Mammary microvascular endothelial cell (primary cell): Measurements from ENCODE around the gene GINS2.

- RAMPAGE, long total RNA = no peak
Measured at GRCh38 chr16:85173408-85174098, 61.3 kb upstream of the CIBAR2 start.

DNA sequence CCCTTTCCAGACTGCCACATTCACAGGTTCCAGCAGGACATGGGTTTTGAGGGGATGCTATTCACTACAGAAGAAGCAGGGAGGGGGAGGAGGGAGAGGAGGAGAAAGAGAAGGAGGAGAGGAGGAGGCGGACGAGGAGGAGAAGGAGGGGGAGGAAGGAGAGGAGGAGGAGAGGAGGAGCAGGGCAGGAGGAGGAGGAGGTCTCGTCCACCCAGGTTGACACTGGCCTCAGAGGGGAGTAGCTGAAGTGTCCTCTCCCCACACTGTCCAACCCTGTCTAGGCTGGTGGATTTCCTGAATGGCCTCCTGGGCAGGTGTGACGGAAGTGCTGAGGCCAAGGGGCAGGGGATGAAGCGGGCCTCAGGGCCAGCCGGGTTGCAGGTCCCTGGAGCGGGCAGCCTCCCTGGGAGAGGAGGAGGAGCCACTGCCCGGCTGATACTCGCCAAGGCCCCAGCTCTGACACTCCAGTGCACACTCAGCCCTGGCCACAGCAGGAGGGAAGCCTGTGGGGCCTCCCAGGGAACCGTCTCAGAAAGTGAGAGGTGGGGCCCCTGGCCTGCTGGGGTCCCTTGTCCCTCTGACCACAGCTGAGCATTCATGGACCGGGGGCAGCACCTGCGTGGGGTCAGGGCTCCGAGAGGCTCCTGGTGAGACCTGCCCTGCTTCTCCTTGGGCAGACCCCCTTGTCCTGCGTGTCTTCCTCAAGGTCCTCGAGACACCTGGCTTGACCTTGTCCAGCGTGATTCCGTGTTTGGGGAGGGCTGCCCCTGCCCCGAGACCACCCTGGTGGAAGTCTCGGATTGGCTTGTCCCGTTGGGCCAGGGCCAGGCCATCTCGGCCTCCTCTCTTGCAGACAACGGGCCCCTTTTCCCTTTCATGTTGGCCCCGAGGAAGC, 200.6 kb upstream of the CIBAR2 start:
- RAMPAGE, long total RNA = no peak

DNA sequence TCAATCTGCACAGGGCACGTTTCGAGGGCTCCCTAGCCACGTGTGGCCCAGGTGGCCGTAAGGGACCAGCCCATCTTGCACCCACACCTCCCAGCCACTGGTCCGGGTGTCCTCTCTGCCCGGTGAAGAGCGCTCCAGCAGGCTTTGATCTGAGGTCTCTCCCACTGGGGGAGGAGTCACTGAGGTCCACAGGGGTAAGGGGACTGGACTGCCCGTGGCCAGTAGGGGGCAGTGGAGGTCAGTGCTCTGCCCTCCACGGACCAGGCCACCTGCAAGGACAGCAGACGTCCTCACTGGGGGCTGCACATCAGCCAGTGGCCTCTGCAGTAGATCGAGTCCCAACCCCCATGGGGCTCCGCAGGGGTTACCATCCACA, 204.1 kb upstream of the CIBAR2 start:
- RAMPAGE, long total RNA = no peak

DNA sequence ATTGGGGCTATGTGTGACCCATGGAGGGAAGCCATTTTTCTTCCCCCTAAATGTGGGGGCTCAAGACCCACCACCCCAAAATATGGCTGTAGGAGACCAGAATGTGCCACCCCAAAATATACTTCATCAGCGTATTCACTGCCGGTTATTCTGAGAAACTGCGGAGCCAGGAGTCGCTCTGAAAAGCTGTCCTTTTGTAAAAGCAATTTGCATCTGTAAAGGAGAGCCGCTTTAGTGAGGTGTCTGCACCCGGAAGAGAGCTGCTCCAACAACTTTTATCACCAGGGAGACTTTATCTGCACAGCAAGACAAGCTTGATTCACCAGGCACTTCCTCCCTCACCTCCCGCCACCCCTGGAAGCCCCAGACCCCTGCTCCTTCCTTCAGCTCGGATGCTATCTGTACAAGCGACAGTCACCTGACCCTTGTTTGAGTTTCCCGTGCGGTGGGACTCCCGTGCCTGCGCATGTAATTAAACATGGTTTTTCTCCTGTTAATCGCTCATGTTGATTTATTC, 222.4 kb upstream of the CIBAR2 start:
- RAMPAGE, long total RNA = no peak

GRCh38 chr16:85335576-85335740, 223.2 kb upstream of the CIBAR2 start:
- RAMPAGE, long total RNA = no peak

DNA sequence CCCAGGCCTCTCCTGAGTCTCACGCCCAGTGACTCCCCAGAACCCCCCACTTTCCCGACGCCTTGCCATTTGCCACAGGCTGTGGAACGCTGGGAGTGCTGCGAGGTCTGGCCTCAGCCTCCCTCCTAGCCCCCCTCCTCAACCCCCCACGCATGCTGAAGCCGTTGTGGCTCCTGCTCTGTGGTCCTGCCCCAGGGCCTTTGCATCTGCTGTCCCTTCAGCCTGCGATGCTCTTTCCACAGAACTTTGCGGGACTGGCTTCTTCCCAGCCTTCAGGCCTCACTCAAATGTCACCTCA, 225.9 kb upstream of the GSE1 start:
- RAMPAGE, long total RNA = no peak

DNA sequence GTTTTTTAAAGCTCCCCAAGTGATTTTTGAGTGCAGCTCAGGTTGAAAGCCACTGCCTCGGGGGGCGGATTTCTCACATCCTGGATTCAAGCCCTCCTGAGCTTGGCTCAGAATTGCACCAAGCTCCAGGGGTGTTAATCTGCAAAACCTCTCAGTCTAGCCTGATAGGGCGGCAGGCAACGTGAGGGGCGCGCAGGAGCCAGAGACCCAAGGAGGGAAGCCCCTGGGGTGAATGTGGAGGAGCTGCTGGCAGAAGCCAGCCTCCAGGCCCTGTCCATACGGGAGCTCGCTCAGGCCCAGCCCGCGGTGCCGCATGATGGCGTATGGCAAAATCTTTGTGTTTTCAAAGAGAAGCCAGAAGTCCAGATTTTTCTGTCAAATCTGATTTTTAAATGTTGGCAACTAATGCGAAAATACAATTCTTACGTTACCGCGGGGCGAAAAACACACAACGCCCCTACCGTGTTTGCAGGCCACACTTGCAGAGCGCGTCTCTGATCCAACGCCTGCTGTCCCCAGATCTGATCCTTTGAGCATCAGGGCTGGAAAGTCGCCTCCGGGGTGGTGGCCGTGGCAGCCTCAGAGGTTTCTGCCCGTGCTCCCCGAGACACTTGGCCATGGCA, 182.0 kb upstream of the GSE1 start:
- RAMPAGE, long total RNA = no peak

- RAMPAGE, long total RNA = no peak
Measured at GRCh38 chr16:85520651-85521382, 92.3 kb upstream of the GSE1 start.

DNA sequence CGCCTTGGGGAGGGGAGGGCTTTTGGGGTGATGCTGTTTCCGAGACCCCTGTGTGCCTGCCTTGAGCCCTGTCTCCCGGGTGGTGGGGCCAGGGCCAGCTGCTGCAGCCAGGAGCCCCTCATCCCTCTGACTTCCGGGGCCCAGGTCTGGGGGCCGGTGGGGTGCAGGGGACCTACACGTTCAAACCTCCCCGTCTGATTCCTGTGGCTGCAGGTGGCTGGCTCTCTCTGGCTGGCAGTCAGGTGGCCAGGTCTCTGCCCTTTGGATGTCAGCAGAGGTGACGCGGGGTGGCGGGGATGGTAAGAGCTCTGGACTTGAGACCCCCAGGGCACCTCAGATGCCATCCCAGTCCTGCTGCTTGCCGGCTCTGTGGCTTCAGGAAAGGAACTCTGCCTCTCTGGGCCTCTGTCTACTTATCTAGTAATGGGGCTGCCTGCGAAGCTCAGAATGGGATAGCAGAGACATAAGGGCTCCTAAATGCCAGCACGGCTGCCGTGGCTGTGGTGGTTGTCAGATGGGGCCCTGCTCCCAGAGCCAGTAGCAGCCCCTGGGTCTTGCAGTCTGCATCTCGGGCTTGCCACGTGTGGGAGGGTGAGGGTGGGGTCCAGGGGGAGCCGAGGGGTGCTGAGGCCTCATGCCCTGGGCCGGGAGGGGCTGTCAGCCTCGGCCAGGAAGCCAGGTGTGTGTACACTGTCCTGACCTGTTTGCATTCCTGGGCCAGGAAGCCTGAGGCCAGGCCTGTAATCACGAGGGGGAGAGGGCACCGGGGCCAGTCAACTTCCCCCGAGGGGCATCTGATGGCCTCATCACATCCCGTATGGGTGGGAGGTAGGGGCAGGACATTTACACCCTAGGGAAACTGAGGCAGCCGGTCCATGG, 88.9 kb upstream of the GSE1 start:
- RAMPAGE, long total RNA = no peak

- RAMPAGE, long total RNA = no peak
Measured at GRCh38 chr16:85542254-85542634, 70.9 kb upstream of the GSE1 start.

GRCh38 chr16:85555620-85556369, 57.3 kb upstream of the GSE1 start:
- RAMPAGE, long total RNA = no peak

DNA sequence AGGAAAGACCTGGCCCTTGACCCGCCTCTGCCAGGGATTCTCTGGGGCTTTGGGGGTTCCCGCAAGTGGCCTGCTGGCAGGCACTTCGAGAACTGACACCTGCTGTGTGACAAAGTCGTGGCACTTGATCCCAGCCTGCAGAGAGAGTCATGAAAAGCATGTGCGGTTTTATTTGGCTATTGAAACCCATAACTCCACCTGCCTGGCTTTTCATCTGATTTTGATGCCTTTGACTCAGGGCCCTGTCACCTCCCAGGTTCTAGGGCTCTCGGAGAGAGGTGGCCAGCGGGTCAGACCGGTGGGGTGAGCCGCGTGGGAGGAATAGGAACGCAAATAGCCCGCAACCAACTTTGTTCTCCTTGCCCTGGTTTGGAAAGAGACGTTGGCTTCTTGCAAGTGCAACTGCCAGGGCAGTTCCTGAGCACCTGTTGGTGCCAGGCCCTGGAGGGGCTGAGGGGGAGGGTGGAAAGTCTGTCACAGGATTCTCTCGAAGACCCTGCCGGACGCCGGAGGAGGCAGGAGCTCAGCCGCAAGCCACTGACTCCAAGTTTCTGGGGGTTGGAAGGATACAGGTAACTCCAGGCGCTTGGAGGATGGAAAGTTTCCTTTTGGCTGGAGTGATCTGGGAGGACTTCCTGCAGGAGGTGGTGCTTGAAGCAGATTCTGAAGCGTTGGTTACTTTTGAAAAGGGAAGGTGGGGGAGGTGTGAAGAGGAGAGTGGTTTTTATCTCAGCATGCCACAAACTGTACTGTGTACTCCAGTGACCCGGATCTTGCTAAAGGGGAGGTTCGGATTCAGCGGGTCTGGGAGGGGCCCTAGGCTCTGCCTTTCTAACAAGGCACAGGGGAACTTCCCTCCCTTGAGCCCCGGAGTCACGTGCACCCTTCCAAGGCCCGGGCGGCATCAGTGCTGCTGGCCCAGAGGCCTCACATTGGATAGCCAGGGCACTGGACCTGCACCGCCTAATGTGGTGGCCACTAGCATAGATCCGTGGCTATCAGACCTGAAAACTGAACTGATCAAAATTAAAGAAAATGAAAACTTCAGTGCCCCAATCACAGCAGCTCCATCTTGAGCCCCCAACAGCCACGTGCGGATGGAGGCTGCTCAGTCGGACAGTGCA, 42.4 kb upstream of the GSE1 start:
- RAMPAGE, long total RNA = no peak

DNA sequence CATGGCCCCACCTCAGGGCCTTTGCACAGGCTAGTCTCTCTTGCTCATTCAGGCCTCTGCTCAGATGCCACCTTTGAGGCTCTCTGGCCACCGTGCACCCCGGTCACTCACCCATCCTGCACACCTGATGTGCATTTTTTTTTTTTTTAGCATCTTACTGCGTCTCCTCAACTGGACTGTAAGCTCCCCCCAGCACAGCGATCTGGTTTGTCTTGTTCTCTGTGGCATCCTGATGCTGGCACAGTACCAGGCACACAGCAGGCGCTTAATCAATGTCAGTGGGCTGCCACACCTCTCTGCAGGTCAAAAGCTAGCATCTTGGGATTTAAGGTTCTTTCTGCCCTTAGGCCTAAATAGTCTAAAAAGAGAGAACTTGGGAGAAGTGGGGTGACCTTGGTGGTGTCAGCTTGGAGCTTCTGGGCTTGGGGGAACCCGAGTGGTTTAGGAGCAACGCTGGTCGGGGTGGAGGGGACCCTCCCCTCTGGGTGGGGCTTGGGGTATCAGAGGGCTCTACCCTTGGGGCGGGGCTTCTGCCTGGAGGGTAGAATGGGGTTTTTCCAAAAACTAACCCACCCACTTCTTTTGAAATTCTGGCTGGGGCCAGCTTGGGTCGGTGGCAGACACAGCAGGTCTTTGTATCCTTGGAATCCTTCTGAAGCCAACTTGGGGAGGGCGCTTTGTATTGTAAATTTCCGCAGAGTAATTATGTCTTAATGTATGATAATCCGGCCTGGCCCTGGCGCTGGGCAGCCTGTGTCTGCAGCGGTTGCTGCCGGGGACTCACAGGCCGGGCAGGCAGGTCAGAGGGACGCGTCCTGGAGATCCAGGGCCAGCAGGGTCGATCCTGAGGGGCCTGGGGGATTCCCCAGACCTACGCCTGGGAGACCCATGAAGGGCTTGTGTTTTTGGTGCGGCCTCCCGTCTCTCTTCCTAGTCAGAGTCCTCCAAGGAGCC, 34.1 kb upstream of the GSE1 start:
- RAMPAGE, long total RNA = no peak

DNA sequence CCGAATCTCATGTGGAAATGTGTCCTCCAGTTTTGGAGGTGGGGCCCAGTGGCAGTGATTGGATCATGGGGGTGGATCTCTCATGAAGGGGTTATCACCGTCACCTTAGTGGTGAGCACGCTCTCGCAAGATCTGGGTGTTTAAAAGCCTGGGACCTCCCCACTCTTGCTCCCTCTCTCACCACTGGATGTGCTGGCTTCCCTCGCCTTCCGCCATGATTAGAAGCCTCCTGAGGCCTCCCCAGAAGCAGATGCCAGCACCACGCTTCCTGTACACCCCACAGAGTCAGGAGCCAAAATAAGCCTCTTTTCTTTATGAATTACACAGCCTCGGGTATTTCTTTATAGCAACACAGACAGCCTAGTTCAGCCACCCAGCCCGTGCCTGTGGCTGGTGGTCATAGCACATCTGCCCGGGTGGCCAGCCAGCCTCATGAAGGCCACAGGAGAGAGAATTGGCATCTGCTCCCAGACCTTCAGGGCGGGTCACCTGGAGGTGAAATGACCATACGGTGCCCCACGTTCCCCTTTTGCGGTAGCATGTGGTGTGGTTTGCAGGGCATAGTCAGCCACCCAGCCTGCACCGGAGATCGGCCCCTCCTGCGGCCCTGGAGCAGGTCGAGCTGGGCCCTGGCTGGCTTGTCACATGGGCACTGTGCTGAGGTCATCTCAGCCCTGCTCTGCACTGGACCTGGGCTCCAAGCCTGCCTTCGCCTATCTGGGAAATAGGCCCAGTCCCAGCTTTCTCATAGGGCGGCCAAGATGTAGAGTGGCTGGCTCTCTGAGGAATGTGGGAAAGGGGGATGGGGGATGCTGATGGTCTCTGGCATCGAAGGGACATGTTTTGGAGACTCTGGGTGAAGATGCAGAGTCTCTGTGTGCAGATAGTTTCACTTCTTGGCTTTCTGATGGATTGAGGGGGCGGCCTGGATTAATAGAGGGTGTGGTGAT, 16.1 kb downstream of the GSE1 start:
- RAMPAGE, long total RNA = no peak

GRCh38 chr16:85647918-85649260, 35.3 kb downstream of the GSE1 start:
- RAMPAGE, long total RNA = no peak

- RAMPAGE, long total RNA = start-site peak on the minus strand at chr16:85688935-85688988, 1,129 and 681 reads in 2 replicates
Measured at GRCh38 chr16:85688578-85689388, at the start of gene GINS2. TSS of gene GINS2 (minus strand) at chr16:85688954.

DNA sequence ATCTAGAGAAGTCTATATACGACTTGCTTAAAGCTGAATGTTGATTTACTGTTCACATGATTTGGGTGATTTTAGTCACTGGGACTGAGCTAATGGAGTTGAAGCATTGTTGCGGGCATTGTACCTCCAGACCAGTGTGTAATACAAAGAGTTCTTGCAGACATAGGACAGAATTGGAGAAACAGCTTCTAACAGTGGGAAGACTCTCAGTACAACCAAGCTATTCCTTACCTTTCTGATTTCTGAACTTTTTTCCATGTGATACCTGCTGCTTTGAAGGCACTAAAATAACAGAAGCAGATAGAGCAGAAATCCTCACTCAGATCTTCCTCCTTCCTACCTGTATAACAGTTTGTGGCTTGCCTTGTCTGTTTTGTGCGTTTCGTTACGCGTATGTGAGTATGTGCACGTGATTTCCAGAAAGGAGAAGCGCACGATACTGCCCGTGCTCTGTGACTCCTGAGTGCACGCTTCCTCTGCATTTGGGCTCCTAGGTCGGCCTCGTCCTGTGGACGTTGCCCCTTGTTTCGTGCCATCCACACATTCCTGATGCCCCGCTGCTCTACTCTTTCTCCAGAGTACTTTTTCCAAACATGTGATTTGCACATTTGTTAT, 4.0 kb downstream of the COX4I1 start:
- RAMPAGE, long total RNA = no peak

GRCh38 chr16:85806564-85807176, 7.2 kb downstream of the COX4I1 start:
- RAMPAGE, long total RNA = no peak

GRCh38 chr16:85850171-85850862, 48.6 kb upstream of the IRF8 start:
- RAMPAGE, long total RNA = no peak

DNA sequence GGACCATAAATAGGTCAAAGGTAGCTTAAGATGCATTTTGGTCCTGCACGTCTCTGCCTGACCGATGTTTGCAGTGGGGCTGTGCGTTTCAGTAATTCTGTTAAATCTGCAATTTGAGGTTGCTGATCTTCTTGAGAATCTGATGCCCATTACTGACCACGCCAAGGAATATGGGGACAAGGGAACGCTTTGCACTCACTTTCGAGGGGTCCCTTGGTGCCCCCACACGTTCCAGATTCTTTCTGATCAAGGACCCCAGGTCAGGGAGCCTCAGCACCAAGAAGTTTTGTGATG, 5.4 kb downstream of the IRF8 start:
- RAMPAGE, long total RNA = no peak